ENCODE measurements around the gene ARHGEF19.

DNA sequence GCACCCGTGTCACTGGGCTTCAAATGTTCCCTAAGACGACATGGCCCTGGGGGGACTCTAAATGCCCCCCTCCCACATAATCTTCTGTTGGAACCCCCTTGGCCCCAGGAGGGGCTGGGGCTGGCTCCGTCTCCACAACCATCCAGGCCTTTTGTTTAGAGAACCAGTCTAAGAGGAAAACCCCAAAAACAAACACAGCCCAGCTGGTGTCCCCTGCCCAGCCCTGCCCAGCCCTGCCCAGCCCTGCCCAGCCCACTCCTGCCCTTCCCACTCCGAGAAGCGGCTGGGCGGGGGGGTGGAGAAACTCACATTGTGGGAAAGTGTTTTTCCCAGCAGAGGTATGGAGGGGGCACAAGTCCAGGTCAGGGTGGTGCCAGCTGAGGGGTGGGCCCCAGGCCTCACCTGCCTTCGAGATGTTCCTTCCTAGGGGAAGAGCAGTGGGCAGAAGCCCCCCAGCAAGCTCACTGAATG lies 10.0 kb upstream of the FAM131C start:
- PRO-cap, 3 experiments = no peak in any of the 3 experiments
- RAMPAGE, long total RNA, 2 experiments = no peak in any of the 2 experiments
- RRBS = no CpG with 5 or more reads among the region's 7 CpGs

GRCh38 chr1:16153612-16154188 lies 2.2 kb downstream of the EPHA2 start:
- PRO-cap, 3 experiments = no peak in any of the 3 experiments
- RAMPAGE, long total RNA, 2 experiments = no peak in any of the 2 experiments
- RRBS = no CpG with 5 or more reads among the region's 6 CpGs

DNA sequence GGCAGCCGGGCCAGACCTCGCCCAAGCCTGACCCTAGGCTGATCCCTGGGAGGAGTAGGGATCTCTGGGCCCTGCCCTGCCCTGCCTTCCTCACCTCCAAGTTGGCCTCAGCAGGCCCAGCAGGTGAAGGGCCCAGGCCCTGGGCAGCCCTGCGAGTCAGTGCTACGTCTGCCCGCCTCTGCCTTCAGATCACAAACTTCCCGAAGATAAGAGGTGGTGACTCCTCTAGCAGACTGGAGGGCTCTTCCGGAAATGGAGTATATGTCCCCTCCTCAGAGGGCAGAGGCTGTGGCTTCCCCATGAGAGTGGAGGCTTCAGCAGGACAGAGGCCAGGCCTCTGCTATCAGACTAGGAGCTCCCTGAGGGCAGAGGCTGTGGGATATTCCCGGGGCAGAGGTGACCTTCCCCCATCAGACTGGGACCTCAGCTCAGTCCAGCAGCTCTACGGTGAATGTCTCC lies 15.8 kb upstream of the EPHA2 start:
- PRO-cap, 3 experiments = no peak in any of the 3 experiments
- RAMPAGE, long total RNA, 2 experiments = no peak in any of the 2 experiments
- RRBS = no CpG with 5 or more reads among the region's 9 CpGs

DNA sequence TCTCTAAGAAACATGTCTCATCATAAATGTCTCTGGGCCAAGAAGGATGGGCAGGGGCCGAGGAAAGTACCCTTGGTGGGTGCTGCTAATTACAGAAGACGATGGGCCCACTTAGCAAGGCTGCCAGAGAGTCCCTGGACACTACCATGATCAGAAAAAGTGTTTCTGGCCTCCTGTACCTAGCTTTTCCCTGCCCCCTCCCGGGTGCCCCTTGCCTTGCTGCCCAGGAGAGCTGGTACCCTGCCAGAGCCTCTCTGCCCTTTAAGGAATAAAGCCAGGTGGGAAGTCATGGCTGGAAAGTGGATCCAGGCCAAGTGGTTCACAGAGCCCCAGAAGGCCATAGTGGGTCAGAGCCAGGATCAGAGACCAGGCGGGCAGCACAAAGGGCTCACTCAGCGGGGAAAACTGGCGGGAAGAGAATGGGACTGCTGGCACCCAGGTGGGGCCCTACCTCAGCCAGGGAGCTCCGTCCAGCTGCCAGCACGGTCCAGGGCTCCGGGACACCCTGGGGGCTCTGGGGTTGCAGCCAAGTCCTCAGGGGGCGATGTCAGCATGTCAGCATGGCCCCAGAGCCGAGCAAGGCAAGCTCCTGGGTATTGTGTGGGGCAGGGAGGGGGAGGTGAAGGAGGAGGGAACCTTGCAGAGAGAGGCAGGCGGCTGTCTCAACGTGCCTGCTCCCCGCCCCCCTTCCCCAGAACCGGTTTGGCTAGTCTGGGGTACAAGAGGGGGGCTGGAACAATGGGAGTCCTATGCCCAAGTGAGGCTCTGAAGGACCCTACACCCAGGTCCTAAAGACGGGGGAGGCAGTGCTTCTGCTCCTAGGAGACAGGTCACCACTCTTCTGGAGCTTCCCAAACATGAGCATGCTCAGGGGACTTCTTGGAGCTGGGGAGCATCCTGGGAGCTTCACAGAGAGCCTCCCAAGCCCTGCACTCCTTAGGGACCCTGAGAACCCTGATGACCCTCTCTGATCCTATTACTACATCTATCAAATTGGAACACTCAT lies at the start of gene ARHGEF19:
Gene ARHGEF19 (minus strand): TSS at position 602 of the 1,006 bp plus-strand sequence.
- PRO-cap, 3 experiments = no peak in any of the 3 experiments
- RAMPAGE, long total RNA, 2 experiments = no peak in any of the 2 experiments
- RRBS = no CpG with 5 or more reads among the region's 16 CpGs

- PRO-cap, 3 experiments = no peak in any of the 3 experiments
- RAMPAGE, long total RNA, 2 experiments = no peak in any of the 2 experiments
- RRBS = no CpG with 5 or more reads among the region's 6 CpGs
Observed at GRCh38 chr1:16379979-16380370, 12.9 kb downstream of the SZRD1 start.

GRCh38 chr1:16443813-16444871 lies 3.6 kb downstream of the NECAP2 start:
- PRO-cap, 3 experiments = peak in 1 of 3 experiments; most common plus-strand start chr1:16444190 (in 1); most common minus-strand start chr1:16444096 (in 1)
- RAMPAGE, long total RNA, 2 experiments = no peak in any of the 2 experiments
- RRBS = no CpG with 5 or more reads among the region's 18 CpGs

GRCh38 chr1:16623390-16623881 lies 182.9 kb downstream of the NECAP2 start:
- PRO-cap, 3 experiments = no peak in any of the 3 experiments
- RAMPAGE, long total RNA, 2 experiments = no peak in any of the 2 experiments
- RRBS = no CpG with 5 or more reads among the region's 8 CpGs

DNA sequence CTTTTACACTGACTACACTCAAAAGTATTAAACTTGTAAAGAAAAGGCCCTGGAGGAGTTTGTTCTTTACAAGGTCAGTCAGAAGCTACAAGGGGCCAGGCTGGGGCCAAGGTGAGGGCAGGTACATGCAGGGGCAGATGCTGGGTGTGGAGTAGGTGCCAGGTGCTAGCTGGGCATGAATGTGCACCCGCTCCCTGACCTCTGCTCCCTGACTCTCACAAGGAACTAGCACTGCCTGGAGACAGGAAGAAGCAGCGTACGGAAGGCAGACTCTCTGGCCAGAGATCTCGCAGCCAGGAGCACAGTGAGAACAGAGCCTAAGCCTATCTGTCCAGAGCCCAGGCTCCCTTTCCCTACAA lies 201.8 kb downstream of the NECAP2 start:
- PRO-cap, 3 experiments = no peak in any of the 3 experiments
- RAMPAGE, long total RNA, 2 experiments = no peak in any of the 2 experiments
- RRBS = no CpG with 5 or more reads among the region's 4 CpGs

GRCh38 chr1:16684921-16685330 lies 236.8 kb upstream of the CROCC start:
- PRO-cap, 3 experiments = no peak in any of the 3 experiments
- RAMPAGE, long total RNA, 2 experiments = no peak in any of the 2 experiments
- RRBS = no CpG with 5 or more reads among the region's 4 CpGs

DNA sequence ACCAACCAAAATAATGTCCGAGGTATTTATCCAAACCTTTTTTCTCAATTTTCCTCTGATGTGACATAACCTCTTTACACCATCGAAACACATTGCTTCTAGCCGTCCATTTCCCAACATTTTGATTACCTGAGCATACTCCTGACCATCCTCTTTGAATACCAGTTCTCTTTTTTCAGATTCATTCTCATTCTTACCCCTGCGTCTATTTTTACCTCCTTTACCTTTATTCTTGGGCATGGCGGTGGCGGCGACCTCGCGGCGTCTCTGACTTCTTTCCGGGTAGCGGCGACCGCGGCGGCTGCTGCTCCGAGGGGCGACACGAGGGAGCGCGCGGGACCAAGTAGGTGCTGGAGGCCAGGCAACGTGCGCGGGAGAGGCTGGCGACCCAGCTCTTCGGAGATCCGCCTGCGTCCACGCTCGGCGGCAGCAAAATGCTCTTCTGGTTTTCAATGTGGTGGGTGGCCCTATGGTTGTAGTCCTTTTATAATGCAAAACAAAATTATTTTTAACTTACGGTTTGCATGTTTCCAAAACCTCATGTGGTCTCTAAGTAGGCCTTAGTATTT lies 235.8 kb upstream of the CROCC start:
- PRO-cap, 3 experiments = peak in 3 of 3 experiments; most common minus-strand start position 435 of the sequence (in 3)
- RAMPAGE, long total RNA, 2 experiments = no peak in any of the 2 experiments
- RRBS = no CpG with 5 or more reads among the region's 33 CpGs

GRCh38 chr1:16727036-16727643 lies 194.6 kb upstream of the CROCC start:
- PRO-cap, 3 experiments = no peak in any of the 3 experiments
- RAMPAGE, long total RNA, 2 experiments = no peak in any of the 2 experiments
- RRBS = no CpG with 5 or more reads among the region's 15 CpGs

DNA sequence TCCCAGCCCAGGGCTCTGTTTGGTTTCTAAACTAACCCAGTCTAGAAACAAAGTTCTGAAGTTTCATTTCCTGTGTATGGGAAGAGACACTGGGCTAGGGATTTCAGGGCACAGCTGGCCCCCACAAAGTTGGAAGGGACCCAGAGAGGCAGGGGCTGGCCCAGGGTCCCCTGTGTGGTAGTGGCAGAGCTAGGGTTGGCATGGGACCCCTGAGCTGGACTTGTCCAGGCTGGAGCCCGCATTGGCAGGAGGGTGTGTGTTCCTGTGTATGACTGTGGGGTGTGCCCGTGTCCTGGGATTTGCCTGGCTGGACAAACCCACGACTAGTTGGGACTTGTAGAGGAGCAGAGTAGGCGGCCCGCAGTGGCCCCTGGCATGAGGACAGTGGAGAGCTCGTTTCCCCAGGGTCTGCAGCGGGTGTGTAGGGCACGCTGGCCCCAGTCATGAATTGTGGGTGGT lies 3.7 kb downstream of the CROCC start:
- PRO-cap, 3 experiments = no peak in any of the 3 experiments
- RAMPAGE, long total RNA, 2 experiments = no peak in any of the 2 experiments
- RRBS = no CpG with 5 or more reads among the region's 8 CpGs

- PRO-cap, 3 experiments = no peak in any of the 3 experiments
- RAMPAGE, long total RNA, 2 experiments = start-site peak on the plus strand in 2 of 2 experiments, at chr1:16938901-16939295 at its widest, 19 to 28 reads per replicate
- RRBS = no CpG with 5 or more reads among the region's 43 CpGs
Observed at GRCh38 chr1:16938561-16939282, 17.0 kb downstream of the CROCC start.

- PRO-cap, 3 experiments = no peak in any of the 3 experiments
- RAMPAGE, long total RNA, 2 experiments = no peak in any of the 2 experiments
- RRBS = no CpG with 5 or more reads among the region's 27 CpGs
Observed at GRCh38 chr1:16967937-16968509, 12.4 kb downstream of the MFAP2 start.

DNA sequence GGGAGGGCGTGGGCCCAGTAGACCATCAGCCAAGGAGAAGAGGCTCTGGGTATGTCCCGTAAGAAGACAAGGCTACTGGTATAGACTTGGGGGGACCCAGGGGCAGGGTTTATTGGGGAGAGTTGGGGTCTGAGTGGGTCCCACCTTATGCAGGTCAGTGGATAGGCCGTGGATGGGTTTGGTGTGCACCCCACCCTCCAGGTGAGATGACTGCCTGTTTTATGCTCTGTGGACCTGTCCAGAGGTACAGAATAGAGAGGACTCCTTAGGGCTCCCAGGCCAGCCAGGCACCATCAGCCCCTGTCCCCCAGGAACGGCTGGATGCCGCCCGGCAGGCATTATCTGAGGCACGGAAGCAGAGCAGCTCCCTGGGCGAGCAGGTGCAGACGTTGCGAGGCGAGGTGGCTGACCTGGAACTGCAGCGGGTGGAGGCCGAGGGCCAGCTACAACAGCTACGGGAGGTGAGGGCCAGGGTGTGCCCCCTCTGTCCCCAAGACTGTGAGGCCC lies 10.9 kb downstream of the MFAP2 start:
- PRO-cap, 3 experiments = no peak in any of the 3 experiments
- RAMPAGE, long total RNA, 2 experiments = no peak in any of the 2 experiments
- RRBS = no CpG with 5 or more reads among the region's 14 CpGs

DNA sequence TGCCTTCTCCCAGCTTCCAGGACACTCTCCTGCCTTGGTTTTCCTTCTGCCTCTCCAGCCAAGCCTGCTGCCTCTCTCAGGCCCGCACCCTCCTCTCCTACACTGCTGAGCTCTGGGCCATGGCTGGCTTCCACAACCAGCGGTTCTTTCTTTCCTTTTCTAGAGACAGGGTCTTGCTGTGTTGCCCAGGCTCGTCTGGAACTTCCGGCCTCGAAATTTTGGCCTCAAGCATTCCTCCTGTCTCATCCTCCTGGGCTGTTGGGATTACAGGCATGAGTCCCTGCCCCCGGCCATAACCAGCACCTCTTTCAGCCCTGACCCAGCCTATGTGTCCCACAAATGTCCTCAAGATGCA lies 548 bp upstream of the MFAP2 start:
- PRO-cap, 3 experiments = no peak in any of the 3 experiments
- RAMPAGE, long total RNA, 2 experiments = no peak in any of the 2 experiments
- RRBS = no CpG with 5 or more reads among the region's 6 CpGs

DNA sequence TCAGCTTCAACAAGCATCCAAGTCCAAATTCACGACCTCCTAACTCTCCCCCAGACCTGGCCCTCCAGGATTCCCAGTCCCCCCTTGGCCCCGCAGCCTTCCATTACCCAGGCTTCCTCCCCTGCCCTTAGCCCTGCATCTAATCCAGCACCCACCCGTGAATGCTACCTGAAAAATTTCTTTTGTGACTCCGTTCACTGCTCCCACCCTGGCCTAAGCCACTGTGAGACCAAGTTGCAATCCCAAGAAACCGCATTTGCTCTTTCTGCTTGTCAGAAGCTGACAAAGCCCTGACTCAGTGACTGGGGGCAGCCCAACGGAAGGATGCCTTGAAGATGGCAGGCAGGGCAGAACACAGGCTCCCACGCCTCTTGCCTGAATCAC lies 918 bp upstream of the MFAP2 start:
- PRO-cap, 3 experiments = no peak in any of the 3 experiments
- RAMPAGE, long total RNA, 2 experiments = no peak in any of the 2 experiments
- RRBS = no CpG with 5 or more reads among the region's 7 CpGs

DNA sequence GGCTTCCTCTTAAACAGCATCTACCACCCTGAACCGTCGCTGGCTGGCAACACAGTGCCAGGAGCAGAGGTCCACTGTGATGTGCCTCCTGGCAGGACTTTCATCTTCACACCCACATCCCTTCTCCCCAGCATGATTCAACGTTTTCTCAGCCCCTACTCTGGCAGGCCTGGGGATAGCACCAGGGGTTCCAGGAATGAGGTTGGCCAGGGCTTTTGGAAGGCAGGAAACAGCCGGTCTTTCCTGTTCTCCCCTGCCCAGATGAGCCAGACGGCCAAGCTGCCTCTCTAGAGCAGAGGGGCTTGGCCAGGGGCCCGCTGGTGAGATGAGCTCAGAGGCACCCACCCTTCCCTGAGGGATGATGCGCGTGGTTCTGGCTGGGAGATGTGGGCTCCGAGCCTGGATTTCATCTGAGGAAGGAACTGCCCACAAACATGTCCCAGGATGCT lies 4.3 kb upstream of the MFAP2 start:
- PRO-cap, 3 experiments = peak in 2 of 3 experiments; most common minus-strand start position 263 of the sequence (in 2)
- RAMPAGE, long total RNA, 2 experiments = no peak in any of the 2 experiments
- RRBS = no CpG with 5 or more reads among the region's 9 CpGs

DNA sequence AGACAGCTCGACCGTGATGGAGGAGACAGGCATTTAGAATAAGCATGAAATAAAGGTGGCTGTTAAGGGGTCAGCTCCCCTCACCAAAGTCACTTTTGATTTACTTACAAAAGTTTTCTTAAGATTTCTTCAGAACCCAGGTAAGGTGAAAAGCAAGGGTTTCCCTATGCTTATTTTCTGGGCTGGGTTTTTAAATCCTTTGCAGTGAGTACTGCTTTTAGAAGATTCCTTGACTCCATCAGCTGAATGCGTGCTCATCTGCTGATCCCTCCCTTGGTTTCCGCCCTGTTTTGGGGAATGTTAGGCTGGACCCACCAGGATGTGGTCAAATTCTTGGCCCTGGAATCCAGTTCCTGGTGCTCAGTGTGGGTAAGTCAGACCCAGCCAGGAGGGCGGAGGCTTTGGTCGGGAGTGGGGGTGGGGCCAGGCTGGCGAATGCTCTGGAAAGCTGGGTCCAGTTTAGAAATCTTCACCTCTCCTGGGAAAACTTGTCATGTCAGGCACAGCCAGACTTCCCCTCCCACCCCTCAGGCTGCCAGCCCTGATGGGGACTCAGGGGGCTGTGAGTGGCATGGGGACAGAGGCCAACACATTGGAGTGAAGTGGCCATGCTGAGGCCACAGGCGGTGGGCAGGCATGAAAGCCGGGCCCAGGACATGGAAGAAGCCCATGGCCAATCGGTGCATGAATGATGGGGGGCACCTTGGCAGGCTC lies 15.0 kb upstream of the PADI1 start:
- PRO-cap, 3 experiments = no peak in any of the 3 experiments
- RAMPAGE, long total RNA, 2 experiments = no peak in any of the 2 experiments
- RRBS = no CpG with 5 or more reads among the region's 10 CpGs

DNA sequence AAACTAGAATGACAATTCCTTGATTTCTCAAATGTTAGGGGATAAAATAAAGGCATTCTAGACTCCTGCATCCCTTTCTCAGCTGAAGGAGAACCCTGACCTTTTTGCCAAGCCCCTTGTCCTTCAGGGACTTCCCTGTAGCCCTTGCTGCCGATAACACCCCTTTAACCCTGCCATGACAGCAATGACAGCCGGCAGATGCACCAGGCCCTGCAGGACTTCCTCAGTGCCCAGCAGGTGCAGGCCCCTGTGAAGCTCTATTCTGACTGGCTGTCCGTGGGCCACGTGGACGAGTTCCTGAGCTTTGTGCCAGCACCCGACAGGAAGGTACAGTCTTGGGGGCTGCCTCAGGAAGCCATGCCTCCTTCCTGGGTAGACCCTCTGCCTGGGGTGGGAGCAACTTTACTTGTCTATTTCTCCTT lies 16.2 kb upstream of the PADI6 start:
- PRO-cap, 3 experiments = no peak in any of the 3 experiments
- RAMPAGE, long total RNA, 2 experiments = no peak in any of the 2 experiments
- RRBS = no CpG with 5 or more reads among the region's 6 CpGs

Measured in testis (tissue), 5 donors.